HTERT-HM (cell line): Measurements from ENCODE around the genes LYZL1 and SVIL.

- RRBS, result no CpG with 5 or more reads among the region's 8 CpGs
Measured at GRCh38 chr10:28810277-28810910, 133.1 kb downstream of the BAMBI start.

DNA sequence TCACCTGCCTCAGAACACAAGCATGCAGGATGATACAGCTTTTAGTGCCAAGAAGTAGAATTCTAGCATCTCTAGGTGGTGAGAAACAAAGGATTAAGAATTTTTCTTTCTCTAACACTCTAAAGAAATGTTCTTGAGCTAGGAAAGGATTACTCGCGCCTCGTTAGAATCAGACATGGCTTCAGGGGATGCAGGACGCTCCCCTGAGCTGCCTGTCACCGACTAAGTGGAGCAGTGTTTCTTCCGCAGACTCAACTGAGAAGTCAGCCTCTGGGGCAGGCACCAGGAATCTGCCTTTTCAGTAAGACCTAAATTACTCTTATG lies at the start of gene LYZL1:
Gene LYZL1 (plus strand): TSS at position 141 of the 324 bp plus-strand sequence.
- RRBS, result no CpG with 5 or more reads among the region's 6 CpGs

- RRBS, result no CpG with 5 or more reads among the region's 14 CpGs
Measured at GRCh38 chr10:29470872-29471605, 163.7 kb downstream of the SVIL start.

GRCh38 chr10:29607470-29608042 lies 27.2 kb downstream of the SVIL start:
- RRBS, result no CpG with 5 or more reads among the region's 6 CpGs

DNA sequence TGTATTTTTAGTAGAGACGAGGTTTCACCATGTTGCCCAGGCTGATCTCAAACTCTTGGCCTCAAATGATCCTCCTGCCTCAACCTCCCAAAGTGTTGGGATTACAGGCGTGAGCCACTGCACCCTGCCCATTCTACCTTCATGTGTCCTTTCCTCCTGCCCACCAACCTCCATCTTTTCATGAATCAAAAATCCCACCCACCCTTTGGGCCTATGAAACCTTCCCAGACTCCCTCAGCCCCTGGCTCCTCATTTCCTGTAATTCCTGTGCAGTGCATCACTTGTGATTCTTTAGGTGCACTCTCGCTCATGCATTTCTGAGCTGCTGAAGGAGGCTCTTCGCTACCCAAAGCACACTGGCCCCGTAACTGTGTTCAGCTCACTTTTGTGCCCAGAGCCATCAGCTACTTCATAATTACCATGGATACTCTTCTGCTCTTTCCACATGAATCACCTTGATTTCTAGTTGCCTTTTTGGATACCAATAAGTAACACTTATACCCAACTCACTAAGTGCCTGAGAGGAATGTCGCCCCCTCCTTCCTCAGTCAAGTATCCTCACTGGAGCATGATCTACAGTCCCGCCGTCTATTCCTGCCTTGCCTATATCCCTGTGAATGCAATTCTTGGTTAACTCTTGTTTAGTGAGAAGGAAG lies 24.1 kb downstream of the SVIL start:
- RRBS, result no CpG with 5 or more reads among the region's 8 CpGs

- RRBS, result no CpG with 5 or more reads among the region's 19 CpGs
Measured at GRCh38 chr10:29633996-29635335, at the start of gene SVIL. SVIL (minus strand) TSS chr10:29634971.

DNA sequence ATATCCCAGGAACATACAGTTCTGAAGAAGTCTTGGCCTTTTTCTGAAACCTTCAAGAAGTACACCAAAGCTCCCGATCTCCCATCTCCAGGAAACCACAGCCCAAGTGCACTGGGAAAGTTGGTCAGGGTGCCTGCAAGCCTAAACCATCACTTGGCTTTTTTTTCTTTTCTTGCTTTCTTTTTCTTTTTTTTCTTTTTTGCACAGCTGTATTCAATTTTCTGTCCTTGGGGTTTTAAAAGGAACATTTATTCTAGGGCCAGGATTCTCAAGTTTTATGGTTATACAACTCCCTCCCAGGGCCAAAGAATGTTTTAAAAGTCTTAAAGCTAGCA lies 12.3 kb upstream of the SVIL start:
- RRBS, result no CpG with 5 or more reads among the region's 1 CpG

- RRBS, result no CpG with 5 or more reads among the region's 5 CpGs
Measured at GRCh38 chr10:29647481-29647929, 12.7 kb upstream of the SVIL start.

GRCh38 chr10:29647930-29648637 lies 13.3 kb upstream of the SVIL start:
- RRBS, result no CpG with 5 or more reads among the region's 8 CpGs

- RRBS, result no CpG with 5 or more reads among the region's 10 CpGs
Measured at GRCh38 chr10:29681608-29682487, 47.1 kb upstream of the SVIL start.

DNA sequence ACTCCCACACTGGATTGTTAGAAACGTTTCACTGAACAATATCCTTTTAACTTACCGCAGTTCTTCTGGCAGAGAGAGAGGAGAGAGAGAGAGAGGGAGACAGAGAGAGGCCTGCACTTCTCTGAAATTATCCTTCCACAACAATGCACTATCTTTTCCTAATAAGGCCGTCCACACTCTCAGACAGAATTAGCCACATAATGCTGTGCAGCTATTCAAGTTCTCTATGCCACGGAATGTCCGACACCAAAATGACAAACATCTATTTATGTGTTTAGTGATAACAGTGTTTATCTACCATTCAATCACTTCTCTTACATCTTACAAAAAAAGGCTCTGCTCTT lies 160.0 kb upstream of the SVIL start:
- RRBS, result no CpG with 5 or more reads among the region's 5 CpGs

DNA sequence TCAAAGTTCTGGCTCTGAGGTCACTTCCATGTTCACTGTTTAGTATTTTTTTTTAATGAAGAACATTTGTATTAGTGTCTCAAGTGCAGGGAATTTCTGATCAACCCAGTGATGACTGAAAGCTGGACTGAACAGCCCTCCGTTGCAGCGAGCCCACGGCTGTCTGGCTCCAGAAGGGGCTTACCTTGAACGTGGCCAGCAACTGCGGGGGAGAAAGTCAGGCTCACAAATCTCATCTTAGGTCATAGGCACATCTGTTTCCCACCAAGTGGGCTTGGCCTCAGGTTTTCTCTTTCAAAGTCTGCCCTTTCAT lies 178.2 kb downstream of the JCAD start:
- RRBS, result no CpG with 5 or more reads among the region's 5 CpGs

- RRBS, result no CpG with 5 or more reads among the region's 8 CpGs
Measured at GRCh38 chr10:30056975-30057833, 2.2 kb downstream of the JCAD start.

- RRBS, result no CpG with 5 or more reads among the region's 6 CpGs
Measured at GRCh38 chr10:30357374-30357809, 8.3 kb upstream of the MTPAP start.

GRCh38 chr10:30445005-30445204 lies 10.9 kb downstream of the MAP3K8 start:
- RRBS, result no CpG with 5 or more reads among the region's 3 CpGs

GRCh38 chr10:30502229-30502758 lies 68.3 kb downstream of the MAP3K8 start:
- RRBS, result no CpG with 5 or more reads among the region's 6 CpGs

DNA sequence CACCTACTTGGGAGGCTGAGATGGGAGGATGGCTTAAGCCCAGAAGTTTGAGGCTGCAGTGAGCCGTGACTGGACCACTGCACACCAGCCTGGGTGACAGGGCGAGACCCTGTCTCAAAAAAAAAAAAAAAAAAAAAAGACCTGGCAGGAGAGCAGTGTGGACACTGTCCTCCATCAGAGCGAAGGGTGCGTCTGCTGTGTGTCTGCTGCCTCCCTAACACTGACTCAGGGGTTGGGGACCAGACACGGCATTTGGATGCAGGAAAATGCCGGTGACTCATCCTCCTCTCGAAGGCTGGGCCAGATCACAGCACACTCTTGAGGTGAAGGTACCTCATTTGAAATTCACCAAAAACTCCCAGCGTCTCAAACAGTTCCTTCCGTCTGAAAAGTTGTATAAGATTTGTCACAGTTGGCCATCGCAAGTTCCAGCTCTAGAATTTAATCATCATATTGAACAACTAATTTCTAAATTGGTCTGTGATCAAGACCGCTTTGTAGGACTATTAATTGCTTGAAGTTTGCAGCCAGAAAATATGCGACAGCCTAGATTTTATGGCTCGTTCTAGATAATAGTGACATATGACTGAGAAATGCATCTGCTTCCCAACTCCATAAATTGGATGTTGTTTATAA lies 118.1 kb upstream of the LYZL2 start:
- RRBS, result no CpG with 5 or more reads among the region's 13 CpGs

GRCh38 chr10:30784754-30785608 lies 155.4 kb upstream of the LYZL2 start:
- RRBS, result 19% methylated on average over 10 of the region's 64 CpGs

GRCh38 chr10:30840798-30841149 lies 190.9 kb downstream of the ZNF438 start:
- RRBS, result no CpG with 5 or more reads among the region's 5 CpGs

DNA sequence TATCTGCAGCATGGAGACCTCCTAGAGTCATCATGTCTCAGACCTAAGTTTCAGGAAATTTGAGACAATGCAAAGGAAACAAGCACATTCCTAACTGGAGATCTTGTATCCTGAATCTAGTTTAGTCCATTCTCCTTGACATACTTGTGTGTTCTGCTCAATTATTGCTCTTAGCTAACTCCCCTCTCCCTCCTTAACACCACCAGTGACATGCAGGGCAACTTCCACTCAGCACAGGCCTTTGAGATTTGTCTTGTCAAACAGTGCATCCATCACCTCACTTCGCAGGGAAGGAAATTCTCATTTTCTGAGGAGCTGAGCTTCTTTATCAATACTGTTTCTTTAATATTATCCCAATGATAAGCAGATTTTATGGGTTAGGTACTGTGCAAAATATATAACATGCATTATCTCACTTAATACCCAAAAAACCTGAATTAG lies 173.0 kb downstream of the ZNF438 start:
- RRBS, result no CpG with 5 or more reads among the region's 1 CpG